ENCODE results near the genes H3C11, H4C13, OR2I1P, GABBR1 and ZFP57.

- PRO-cap, 3 experiments = peak in 1 of 3 experiments; most common plus-strand start chr6:27495810 (in 1); most common minus-strand start chr6:27495716 (in 1)
- RAMPAGE, long total RNA, 4 experiments = no peak in any of the 4 experiments
- RRBS = 6% methylated on average over 3 of the region's 34 CpGs
Measured at GRCh38 chr6:27495044-27495877, 22.4 kb upstream of the ZNF184 start.

GRCh38 chr6:27604814-27605323 lies 132.0 kb upstream of the ZNF184 start:
- PRO-cap, 3 experiments = no peak in any of the 3 experiments
- RAMPAGE, long total RNA, 4 experiments = no peak in any of the 4 experiments
- RRBS = no CpG with 5 or more reads among the region's 10 CpGs

GRCh38 chr6:27777410-27778093 lies 30.2 kb downstream of the H2BC13 start:
- PRO-cap, 3 experiments = peak in 1 of 3 experiments; most common plus-strand start chr6:27777882 (in 1)
- RAMPAGE, long total RNA, 4 experiments = no peak in any of the 4 experiments
- RRBS = no CpG with 5 or more reads among the region's 12 CpGs

GRCh38 chr6:27795777-27796274 lies 11.9 kb downstream of the H2BC13 start:
- PRO-cap, 3 experiments = peak in 2 of 3 experiments; most common minus-strand start chr6:27795948 (in 2)
- RAMPAGE, long total RNA, 4 experiments = no peak in any of the 4 experiments
- RRBS = no CpG with 5 or more reads among the region's 5 CpGs

DNA sequence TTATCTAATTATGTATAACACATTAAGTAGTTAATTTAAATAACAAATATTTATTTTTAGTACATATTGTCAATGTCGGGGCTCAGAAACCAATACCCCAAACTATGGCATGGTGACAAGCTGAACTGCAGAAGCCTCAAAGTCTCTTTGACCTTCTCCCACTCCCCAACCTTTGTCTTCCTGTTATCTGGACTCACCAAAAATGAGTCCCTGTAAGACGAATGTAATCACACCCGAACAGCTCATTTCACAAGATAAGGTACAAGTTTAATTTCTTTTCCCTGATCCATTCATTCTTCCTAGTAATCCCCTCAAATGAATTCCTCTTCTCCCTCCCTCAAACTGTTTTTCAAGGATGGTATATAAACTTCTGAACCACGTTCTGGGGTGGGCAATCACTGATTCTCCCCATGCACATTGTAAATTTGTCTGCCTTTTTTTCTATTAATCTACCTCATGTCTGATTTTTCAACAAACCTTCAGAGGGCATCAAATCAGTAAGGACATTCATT lies 3.3 kb downstream of the H2AC15 start:
- PRO-cap, 3 experiments = no peak in any of the 3 experiments
- RAMPAGE, long total RNA, 4 experiments = no peak in any of the 4 experiments
- RRBS = no CpG with 5 or more reads among the region's 4 CpGs

GRCh38 chr6:27836702-27837646 lies 1.2 kb downstream of the H2AC15 start:
- PRO-cap, 3 experiments = peak in 2 of 3 experiments; most common plus-strand start chr6:27837140 (in 1); most common minus-strand start chr6:27837116 (in 1)
- RAMPAGE, long total RNA, 4 experiments = no peak in any of the 4 experiments
- RRBS = no CpG with 5 or more reads among the region's 25 CpGs

DNA sequence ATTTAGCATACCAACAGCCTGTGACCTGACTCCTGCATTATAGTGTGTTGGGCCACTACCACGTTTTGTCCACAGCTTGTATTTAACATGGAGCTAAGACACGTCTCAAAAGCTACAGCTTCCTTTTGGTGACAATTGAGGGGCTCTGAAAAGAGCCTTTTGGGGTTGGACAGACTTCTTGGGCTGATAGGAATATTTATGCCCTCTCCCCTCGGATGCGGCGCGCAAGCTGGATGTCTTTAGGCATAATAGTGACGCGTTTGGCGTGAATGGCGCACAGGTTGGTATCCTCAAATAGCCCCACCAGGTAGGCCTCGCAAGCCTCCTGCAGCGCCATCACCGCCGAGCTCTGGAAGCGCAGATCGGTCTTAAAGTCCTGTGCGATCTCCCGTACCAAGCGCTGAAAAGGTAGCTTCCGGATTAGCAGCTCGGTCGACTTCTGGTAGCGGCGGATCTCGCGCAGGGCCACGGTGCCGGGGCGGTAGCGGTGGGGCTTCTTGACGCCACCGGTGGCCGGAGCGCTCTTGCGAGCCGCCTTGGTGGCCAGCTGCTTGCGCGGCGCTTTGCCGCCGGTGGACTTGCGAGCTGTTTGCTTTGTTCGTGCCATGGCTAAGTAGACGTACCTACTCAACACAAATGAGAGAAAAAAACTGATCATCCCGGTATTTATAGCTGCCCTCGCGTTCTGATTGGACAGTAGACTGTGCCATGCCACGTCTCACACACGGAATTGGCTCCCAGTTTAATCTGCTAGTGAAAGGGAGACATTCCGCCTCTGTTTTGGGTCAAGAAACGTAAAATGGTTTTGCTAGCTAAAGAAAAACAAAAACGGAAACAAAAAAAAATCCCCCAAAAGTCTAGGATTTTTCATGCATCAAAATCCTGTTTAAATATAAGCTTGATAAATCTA lies at the start of gene H3C11:
Gene H3C11 (minus strand): TSS at position 638 of the 910 bp plus-strand sequence.
- PRO-cap, 3 experiments = peak in 3 of 3 experiments; most common plus-strand start position 740 of the sequence (in 3); most common minus-strand start position 638 of the sequence (in 3)
- RAMPAGE, long total RNA, 4 experiments = start-site peak on the minus strand in 3 of 4 experiments, centred at positions 636 to 641 of the sequence, 81 to 175 reads per replicate
- RRBS = 3% methylated on average over 1 of the region's 52 CpGs

- PRO-cap, 3 experiments = no peak in any of the 3 experiments
- RAMPAGE, long total RNA, 4 experiments = no peak in any of the 4 experiments
- RRBS = no CpG with 5 or more reads among the region's 6 CpGs
Measured at GRCh38 chr6:27872619-27872820, 374 bp upstream of the H3C11 start.

GRCh38 chr6:27872985-27874227 lies at the start of gene H4C13:
Gene H4C13, minus strand, starts transcription at chr6:27873534.
- PRO-cap, 3 experiments = peak in 3 of 3 experiments; most common plus-strand start chr6:27873652 (in 2); most common minus-strand start chr6:27873534 (in 3)
- RAMPAGE, long total RNA, 4 experiments = start-site peak on the minus strand in 3 of 4 experiments, at chr6:27873528-27873536 at its widest, 86 to 306 reads per replicate
- RRBS = 8% methylated on average over 1 of the region's 55 CpGs

DNA sequence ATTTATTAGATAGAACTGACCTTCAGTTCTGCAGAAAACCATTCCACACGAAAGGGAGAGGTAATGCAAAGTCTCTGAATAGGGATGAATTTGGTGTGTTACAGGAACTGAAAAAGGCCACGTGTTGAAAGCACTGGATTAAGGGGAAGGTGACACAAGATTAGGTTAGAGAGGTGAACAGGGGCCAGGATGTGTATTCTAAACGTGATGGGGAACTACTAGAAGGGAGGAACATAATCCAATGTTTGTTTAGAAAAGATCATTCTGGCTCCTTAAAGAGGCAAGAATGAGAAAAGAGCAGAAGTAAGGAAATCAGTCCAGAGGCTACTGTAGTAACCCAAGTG lies 6.3 kb upstream of the ZKSCAN8 start:
- PRO-cap, 3 experiments = no peak in any of the 3 experiments
- RAMPAGE, long total RNA, 4 experiments = no peak in any of the 4 experiments
- RRBS = no CpG with 5 or more reads among the region's 3 CpGs

DNA sequence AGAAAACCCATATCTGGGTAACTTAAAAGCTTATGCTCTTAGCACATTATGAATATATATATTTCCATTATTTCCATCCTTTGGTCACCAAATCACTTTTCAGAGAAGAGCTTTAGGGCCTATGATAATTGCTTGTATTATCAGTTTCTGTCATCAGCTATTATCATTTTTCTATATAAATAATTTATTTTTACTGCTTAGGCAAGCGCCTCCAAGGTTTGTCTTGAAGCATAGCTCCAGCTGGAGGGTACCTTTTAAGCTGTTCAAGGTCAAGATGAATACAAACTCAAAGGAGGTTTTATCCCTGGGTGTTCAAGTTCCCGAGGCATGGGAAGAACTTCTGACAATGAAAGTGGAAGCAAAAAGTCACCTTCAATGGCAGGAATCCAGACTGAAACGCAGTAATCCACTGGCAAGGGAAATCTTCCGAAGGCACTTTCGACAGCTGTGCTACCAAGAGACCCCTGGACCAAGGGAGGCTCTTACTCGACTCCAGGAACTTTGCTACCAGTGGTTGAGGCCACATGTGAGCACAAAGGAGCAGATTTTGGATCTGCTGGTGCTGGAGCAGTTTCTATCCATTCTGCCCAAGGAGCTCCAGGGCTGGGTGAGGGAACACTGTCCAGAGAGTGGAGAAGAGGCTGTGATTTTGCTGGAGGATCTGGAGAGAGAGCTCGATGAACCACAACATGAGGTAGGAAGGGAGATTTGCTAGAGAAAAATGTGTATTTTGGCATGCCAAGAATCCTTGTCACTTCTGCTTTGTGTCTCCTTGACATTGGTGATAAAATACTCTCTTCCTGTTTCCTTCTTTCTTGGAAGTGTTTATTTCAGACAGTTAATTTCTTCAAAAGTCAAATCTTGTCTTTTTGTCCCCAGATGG lies 2.0 kb downstream of the ZSCAN9 start:
- PRO-cap, 3 experiments = no peak in any of the 3 experiments
- RAMPAGE, long total RNA, 4 experiments = no peak in any of the 4 experiments
- RRBS = no CpG with 5 or more reads among the region's 7 CpGs

DNA sequence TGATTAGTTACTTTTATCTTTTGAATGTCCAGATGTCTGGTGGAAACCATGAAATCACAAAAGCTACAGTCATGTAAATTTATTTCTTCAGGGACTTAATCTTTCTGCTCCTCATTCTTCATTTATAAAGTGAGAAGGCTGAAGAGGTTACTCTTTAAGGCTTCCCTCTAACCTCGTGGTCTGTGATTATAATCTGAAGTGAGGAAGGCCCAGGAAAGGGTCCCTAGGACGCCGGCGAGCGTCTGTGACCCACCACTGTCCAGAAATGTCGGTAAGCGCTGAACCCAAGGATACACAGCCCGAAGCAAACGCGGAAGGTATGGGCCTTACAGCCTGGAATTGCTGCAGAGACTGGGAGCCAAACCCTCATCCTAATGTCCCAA lies 437 bp downstream of the ZSCAN12 start:
- PRO-cap, 3 experiments = peak in 1 of 3 experiments; most common minus-strand start position 126 of the sequence (in 1)
- RAMPAGE, long total RNA, 4 experiments = no peak in any of the 4 experiments
- RRBS = no CpG with 5 or more reads among the region's 10 CpGs

GRCh38 chr6:28742753-28743762 lies 156.0 kb upstream of the SCAND3 start:
- PRO-cap, 3 experiments = peak in 1 of 3 experiments; most common minus-strand start chr6:28743030 (in 1)
- RAMPAGE, long total RNA, 4 experiments = no peak in any of the 4 experiments
- RRBS = 0% methylated on average over 1 of the region's 26 CpGs

DNA sequence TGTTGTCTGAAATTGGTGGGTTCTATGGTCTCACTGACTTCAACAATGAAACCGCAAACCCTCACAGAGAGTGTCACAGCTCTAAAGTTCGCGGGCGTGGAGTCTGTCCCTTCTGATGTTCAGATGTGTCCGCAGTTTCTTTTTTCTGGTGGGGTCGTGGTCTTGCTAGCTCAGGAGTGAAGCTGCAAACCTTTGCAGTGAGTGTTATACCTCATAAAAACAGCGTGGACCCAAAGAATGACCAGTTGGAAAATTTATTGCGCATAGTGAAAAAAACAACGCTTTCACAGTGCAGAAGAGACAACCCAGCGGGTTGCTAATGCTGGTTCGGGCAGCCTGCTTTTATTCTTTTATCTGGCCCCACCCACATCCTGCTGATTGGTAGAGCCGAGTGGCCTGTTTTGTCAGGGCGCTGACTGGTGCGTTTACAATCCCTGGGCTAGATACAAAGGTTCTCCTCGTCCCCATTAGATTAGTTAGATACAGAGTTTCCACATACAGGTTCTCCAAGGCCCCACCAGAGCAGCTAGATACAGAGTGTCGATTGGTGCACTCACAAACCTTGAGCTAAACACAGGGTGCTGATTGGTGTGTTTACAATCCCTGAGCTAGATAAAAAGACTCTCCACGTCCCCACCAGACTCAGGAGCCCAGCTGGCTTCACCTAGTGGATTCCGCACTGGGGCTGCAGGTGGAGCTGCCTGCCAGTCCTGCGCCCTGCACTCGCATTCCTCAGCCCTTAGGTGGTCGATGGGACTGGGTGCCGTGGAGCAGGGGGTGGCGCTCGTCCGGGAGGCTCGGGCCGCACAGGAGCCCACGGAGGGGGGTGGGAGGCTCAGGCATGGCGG lies 51.7 kb downstream of the TRIM27 start:
- PRO-cap, 3 experiments = no peak in any of the 3 experiments
- RAMPAGE, long total RNA, 4 experiments = no peak in any of the 4 experiments
- RRBS = no CpG with 5 or more reads among the region's 29 CpGs

- PRO-cap, 3 experiments = no peak in any of the 3 experiments
- RAMPAGE, long total RNA, 4 experiments = no peak in any of the 4 experiments
- RRBS = no CpG with 5 or more reads among the region's 15 CpGs
Measured at GRCh38 chr6:28885285-28885689, 38.5 kb downstream of the TRIM27 start.

GRCh38 chr6:28958064-28958531 lies 34.3 kb upstream of the TRIM27 start:
- PRO-cap, 3 experiments = no peak in any of the 3 experiments
- RAMPAGE, long total RNA, 4 experiments = no peak in any of the 4 experiments
- RRBS = no CpG with 5 or more reads among the region's 12 CpGs

DNA sequence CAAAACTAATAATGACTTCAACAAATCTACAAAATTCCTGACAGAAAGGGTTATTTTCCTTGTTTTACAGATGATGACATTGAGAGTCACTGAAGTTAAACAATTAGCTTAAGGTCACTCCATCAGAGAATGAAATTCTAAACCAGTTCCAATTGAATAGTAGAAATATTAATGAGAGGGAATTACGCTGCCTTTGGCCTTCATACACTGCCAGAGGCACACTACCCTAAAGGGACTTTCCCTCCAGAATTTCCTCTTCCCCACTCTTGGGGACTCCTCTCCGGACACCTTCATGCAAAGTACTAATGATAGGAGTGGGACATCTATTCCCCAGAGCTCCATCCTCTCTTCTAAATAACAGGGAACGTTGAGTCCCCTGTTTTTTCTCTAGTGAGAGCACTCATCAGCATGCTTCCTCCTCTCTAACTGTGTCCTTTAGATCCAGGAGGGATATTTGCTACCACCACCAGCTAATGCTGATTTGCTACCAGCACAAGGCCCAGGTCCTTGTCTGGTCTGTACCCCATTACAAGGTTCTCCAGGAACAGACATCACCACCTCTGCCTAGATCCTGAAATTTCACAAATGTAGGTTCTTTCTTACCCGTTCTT lies at the start of gene OR2I1P:
Gene OR2I1P (plus strand): TSS at position 394 of the 611 bp plus-strand sequence.
- PRO-cap, 3 experiments = no peak in any of the 3 experiments
- RAMPAGE, long total RNA, 4 experiments = no peak in any of the 4 experiments
- RRBS = no CpG with 5 or more reads among the region's 4 CpGs

DNA sequence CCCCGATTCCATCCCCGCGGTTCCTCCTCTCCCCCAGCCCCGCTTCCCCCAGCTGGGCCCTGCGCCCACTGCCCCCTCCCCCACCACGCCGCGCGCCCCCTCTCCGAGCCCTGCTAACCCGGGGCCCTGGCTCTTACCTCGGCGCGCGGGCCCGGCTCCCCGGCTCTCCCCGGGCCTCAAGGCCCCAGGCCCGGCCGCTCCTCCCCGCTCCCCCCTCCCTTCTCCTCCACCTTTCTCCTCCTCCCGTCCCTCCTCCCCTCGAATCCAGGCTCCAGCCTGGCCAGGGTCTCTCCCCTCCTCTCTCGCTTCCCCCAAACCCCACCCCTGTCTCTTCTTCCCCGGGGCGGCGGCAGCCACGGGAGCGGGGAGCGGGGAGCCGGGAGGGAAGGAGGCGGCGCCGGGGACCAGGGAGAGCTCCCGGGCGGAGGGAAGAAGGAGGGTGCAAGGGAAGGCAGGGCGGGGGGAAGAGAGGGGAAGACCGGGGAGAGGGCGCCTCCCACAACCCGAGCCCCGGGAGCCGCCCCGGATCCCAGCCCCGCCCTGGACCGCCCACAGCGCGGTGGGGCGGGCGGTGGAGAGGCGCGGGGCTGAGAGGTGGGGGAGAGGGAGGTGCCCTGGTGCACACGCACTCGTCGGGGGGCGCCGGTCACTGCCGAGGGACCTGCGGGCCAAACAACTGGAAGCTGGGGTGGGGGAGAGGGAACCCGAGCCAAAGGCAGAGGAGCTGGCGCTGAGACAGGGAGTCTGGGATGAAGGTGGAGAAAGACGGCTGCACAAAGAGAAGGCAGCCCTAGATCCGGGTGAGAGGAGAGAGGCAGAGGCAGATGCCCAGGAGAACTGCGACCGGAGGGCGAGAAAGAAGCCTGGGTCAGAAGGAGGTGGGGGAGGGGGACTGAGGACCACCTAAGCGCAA lies at the start of gene GABBR1:
Gene GABBR1 (minus strand): TSS at position 471 of the 913 bp plus-strand sequence.
- PRO-cap, 3 experiments = peak in 3 of 3 experiments; most common plus-strand start position 592 of the sequence (in 2); most common minus-strand start position 188 of the sequence (in 2)
- RAMPAGE, long total RNA, 4 experiments = start-site peak on the minus strand in 4 of 4 experiments, centred at positions 174 to 436 of the sequence, 7 to 37 reads per replicate
- RRBS = 4% methylated on average over 9 of the region's 66 CpGs

GRCh38 chr6:29633626-29633970 lies 615 bp upstream of the GABBR1 start:
- PRO-cap, 3 experiments = no peak in any of the 3 experiments
- RAMPAGE, long total RNA, 4 experiments = no peak in any of the 4 experiments
- RRBS = no CpG with 5 or more reads among the region's 6 CpGs

- PRO-cap, 3 experiments = no peak in any of the 3 experiments
- RAMPAGE, long total RNA, 4 experiments = start-site peak on the minus strand in 2 of 4 experiments, at chr6:29681105-29681168 at its widest, 7 to 13 reads per replicate
- RRBS = 63% methylated on average over 2 of the region's 37 CpGs
Measured at GRCh38 chr6:29680902-29681431, at the start of gene ZFP57. Gene ZFP57, minus strand, starts transcription at chr6:29681152.